ENCODE results near the gene CRTC2.

- PRO-cap, result no peak
- RAMPAGE, long total RNA, 2 experiments, result no peak in any of the 2 experiments
Observed at GRCh38 chr1:153688901-153689662, 10.6 kb downstream of the NPR1 start.

GRCh38 chr1:153746823-153747450 lies 19.1 kb downstream of the INTS3 start:
- PRO-cap, result no peak
- RAMPAGE, long total RNA, 2 experiments, result start-site peak on the plus strand in 1 of 2 experiments, at chr1:153746947-153747117 at its widest, 17 reads per replicate

DNA sequence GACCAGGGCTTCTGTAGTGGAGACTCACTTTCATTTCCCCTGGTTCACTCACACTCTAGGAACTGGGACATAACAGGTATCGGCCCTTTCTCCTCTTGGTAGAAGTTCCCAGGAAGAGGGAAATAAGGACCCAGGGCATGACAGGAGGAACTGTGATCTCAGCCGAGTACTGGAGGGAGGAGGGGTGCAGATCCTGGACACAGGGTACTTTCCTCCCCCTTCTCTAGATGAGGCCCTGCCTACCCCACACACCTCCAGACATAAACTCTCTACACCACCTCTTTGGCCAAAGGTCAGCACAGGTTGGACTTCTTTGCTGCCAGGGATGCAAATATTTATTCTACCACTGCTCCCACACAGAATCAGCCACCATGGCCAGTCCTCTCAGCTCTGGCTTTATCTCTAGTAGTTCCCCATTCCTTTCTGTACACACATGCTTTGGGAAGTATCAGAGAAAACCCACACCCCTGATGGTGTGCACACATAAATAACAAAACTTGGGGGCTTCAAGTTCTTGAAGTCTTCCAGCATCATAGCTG lies 6.9 kb upstream of the SLC27A3 start:
- PRO-cap, result no peak
- RAMPAGE, long total RNA, 2 experiments, result no peak in any of the 2 experiments

GRCh38 chr1:153808432-153809171 lies 33.4 kb downstream of the SLC27A3 start:
- PRO-cap, result no peak
- RAMPAGE, long total RNA, 2 experiments, result no peak in any of the 2 experiments

- PRO-cap, result no peak
- RAMPAGE, long total RNA, 2 experiments, result no peak in any of the 2 experiments
Observed at GRCh38 chr1:153923432-153923937, 713 bp upstream of the GATAD2B start.

GRCh38 chr1:153944957-153945722 lies 1.4 kb downstream of the DENND4B start:
- PRO-cap, result bidirectional peak, plus-strand start at chr1:153945328, minus-strand start at chr1:153945241
- RAMPAGE, long total RNA, 2 experiments, result no peak in any of the 2 experiments

GRCh38 chr1:153958137-153959099 lies at the start of gene CRTC2:
TSS of gene CRTC2 (minus strand) at chr1:153958612.
- PRO-cap, result bidirectional peak, plus-strand start at chr1:153958289, minus-strand start at chr1:153958206; unidirectional peak, minus-strand start at chr1:153958594
- RAMPAGE, long total RNA, 2 experiments, result start-site peak on the minus strand in 2 of 2 experiments, at chr1:153958582-153958629 at its widest, 52 to 152 reads per replicate

- PRO-cap, result bidirectional peak, plus-strand start at chr1:153962268, minus-strand start at chr1:153962178
- RAMPAGE, long total RNA, 2 experiments, result no peak in any of the 2 experiments
Observed at GRCh38 chr1:153961890-153963192, 996 bp downstream of the SLC39A1 start.

GRCh38 chr1:153974373-153975209 lies 2.9 kb downstream of the JTB start:
- PRO-cap, result no peak
- RAMPAGE, long total RNA, 2 experiments, result no peak in any of the 2 experiments

DNA sequence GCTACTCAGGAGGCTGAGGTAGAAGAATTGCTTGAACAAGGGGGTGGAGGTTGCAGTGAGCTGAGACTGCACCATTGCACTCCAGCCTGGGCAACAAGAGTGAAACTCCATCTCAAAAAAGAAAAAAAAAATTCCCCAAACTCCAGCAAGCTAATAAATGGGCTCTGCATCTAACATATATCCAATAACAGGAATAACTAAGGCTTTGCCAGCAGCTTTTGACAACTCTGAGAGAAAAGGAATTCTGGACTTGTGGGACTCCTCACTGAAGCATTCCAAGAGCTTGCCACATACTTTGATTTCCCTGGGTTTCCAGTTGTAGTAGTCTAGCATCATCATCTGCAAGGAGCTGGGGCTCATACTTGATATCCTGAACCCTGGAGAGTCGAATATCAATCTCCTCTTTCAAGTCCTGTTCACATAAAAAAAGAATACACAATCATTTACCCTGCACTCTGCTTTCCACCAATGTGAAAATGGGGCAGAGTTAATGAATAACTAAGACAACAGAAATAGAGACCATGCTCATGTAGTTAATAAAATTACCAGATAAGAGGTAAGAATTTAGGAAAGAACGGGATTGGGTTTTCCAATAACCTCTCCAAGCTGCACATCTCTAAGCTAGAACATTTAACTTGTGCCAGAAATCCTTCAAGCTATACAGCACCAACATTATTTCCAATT lies 6.1 kb downstream of the C1orf43 start:
- PRO-cap, result no peak
- RAMPAGE, long total RNA, 2 experiments, result no peak in any of the 2 experiments

DNA sequence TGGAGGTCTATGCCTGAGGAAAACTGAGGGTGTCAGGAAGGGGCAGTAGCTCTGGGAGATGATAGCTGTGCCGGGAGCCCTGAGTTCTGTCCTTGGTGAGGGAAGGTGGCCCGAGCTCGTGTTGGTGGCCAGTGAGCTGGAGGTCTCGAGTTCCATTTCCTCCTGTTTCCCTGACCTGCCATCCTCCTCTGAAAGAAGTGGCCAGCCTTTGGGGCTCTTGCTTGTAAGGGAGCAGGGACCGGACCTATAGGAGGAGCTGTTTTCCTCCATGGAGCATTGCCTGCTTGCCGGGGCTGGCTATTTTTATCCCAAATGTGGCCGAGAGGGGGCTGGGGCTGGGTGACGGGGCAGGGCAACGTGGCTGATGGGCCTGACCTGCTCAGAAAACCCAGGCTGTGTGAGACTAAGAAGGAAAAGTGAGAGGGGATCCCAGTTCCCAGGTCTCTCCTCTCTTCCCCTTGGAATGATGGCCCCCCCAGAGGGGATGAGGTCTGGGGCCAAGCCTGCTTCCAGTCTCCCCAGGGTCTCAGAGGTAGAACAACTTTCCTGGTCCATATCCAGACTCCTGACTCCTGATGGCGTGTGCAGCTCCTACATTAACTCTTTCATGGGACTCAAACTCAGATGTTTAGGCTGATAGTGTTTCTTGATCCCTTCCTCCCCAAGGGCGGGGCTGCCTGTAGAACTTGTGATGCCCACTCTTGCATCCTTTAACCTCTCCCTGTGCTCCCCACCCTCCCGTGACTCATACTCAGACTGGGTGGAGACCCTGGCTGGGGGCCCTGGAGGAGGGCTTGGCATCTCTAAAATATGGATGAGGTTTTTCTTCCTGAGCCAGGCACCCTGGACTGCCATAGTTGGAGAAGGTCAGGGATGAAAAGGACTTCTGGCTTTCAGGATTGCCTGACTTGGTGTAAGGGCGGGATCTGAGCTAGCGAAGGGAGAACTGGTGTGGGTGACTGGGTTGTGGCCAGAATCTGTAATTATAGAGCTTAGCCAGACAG lies 1.1 kb downstream of the ATP8B2 start:
- PRO-cap, result bidirectional peak, plus-strand start at position 350 of the sequence, minus-strand start at position 190 of the sequence; bidirectional peak, plus-strand start at position 854 of the sequence, minus-strand start at position 663 of the sequence
- RAMPAGE, long total RNA, 2 experiments, result no peak in any of the 2 experiments

- PRO-cap, result no peak
- RAMPAGE, long total RNA, 2 experiments, result no peak in any of the 2 experiments
Observed at GRCh38 chr1:154343574-154344574, 18.5 kb downstream of the ATP8B2 start.

DNA sequence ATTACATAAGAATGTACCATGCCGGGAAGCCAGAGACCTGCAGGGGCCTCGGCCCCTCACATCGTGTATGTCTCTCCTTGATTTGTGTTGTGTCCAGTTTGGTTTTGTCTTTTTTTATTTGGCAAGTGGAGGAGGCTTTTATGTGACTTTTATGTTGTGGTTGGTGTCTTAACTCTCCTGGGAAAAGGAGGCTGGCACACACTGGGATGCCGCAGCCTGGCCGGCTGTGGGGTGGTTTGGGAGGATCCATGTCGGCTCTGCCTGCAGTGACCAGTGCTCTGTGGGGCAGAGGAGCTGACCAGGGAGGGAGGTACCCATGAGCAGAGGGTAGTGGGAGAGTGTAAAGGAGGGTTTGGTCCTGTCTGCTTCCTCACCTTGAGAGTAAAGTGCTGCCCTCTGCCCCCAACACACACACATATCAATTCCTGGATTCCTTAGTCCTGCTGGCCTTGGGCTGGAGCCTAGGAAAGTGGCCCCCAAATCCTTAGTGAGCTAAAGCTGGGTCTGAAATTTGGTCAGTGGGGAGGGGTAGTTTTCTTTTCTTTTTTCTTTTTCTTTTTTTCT lies 24.3 kb downstream of the ATP8B2 start:
- PRO-cap, result no peak
- RAMPAGE, long total RNA, 2 experiments, result no peak in any of the 2 experiments

GRCh38 chr1:154451088-154451303 lies 45.9 kb downstream of the IL6R start:
- PRO-cap, result no peak
- RAMPAGE, long total RNA, 2 experiments, result no peak in any of the 2 experiments

DNA sequence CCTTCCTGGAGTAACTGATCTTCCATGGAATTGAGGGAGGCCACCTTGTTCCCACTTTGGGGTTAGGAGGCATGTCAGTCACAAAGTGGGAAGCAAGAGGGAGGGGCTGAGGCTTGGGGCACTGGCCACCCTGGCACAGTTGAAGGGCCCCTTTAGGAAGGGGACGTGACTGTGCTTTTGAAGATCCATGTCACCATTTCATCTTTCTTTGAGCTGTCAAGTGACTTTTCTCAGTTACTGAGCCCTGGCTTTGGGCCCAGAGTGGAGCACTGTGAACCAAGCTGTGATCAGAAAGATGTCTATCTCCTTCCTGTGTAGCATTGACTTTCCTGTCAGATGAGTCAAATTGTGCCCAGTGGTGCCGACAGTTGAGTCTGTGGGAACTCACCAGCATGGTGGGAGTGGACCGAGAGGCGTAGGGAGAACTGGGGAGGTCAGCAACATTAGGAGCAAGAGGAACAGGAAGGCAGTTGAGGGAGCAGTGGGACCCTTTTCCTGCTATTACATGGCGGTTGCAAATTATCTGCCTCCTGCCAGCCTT lies 38.4 kb upstream of the TDRD10 start:
- PRO-cap, result no peak
- RAMPAGE, long total RNA, 2 experiments, result no peak in any of the 2 experiments

DNA sequence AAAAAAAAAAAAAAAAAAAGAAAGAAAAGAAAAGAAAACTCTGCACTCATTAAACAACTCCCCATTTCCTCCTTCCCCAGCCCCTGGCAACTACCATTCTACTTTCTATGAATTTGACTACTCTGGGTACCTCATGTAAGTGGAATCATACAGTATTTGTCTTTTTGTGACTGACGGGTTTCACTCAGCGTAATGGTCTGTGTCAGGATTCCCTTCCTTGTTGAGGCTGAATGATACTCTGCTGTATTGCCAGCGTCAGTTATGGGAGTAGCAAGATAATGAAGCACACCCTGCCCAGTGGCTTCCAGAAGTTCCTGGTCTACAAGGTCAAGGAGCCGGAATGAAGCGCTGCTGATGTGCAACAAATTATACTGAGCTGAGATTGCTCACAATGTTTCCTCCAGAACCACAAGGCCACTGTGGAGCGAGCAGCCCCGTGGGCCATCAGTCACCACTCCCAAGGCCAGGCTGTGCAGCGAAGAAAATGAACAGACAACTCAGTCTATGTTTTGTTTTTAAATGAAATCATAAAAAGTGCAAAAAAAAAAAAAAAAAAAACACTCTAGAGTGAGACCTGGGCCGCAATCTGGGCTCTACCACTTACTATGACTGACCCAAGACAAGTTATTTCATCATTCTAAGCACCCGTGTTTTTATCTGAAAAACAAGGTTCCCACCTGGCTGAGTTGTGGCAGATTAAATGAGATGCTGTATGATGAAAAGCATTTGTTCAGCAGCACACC lies 24.0 kb upstream of the TDRD10 start:
- PRO-cap, result no peak
- RAMPAGE, long total RNA, 2 experiments, result no peak in any of the 2 experiments

DNA sequence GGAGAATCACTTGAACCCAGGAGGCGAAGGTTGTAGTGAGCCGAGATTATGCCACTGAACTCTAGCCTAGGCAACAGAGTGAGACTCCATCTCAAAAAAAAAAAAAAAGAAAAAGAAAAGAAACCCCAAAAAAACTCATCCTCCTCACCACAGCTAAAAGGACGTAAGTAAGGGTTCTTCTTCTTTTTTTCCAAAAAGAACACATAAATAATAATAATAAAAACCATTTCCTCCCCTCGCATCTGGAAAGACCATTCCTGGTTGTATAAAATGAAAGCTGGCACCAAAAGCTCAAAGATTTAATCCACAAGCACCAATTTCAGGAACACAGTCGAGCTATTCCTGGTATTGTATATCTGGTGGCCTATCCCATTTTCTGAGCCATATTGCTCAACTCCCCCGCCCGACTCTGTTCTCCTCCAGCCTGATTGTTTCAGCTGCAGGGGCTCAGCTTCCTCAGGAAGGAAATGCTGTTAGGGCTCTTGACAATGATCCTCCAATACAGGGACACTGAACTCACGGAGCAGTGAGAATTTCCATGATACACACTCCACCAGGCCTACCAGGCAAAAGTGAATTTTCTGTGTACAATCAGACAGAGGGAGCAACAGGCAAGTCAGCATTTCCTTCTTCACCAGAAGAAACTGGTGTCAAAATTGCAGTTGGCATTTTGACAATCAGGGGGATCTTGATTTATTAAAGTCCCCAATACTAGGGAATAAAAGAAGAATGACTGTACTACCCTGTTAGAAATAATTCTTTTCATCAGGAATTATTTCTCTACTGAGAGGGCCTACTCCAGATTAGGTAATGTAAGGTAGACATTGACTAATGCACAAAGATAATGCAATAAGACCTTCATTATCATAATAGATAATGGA lies 16.9 kb upstream of the TDRD10 start:
- PRO-cap, result no peak
- RAMPAGE, long total RNA, 2 experiments, result no peak in any of the 2 experiments

GRCh38 chr1:154556371-154556914 lies 2.0 kb downstream of the UBE2Q1 start:
- PRO-cap, result no peak
- RAMPAGE, long total RNA, 2 experiments, result no peak in any of the 2 experiments

DNA sequence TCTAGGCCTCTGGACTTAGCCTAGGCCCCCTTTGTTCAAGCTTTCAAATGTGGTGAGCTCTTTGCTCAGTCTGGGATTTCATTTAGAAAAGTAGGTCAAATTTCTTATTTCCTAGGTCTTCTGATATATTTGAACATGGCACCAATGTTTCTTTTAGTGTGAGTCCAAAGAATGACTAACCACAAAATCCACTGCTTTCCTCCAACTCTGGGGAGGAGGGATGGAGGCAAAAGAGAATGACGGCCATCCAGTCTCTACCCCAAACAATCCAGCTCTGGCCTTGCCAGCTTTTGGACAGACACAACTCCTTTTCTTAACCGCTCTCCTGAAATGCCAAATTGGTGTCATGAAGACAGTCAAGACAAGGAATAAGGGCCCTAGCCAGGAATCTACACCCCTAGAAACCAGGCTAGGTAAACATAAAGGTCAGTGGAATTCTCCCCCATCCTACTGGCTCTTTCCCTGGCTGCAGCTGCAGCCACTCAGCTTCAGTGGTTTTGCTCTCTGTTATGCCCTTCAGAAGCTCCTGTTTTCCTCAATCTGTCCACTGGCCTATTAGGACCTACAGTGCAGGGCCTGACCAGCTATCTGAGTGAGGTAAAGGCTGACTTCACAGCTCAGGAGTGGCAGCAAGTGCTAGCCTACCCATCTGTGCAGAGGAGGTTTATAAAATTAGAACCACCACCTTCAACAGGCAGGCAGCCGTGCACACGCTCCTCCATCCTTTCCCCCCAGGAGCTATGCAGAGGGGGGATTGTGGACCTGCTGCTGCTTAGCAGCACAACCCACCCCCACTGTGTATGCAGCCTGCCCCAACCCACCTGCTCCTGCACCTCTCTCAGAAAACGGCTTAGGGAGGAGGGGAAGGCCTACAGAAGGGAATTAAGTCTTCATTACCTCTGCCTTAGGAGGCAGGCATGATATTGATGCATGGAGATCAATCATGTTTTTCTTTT lies 8.5 kb downstream of the ADAR start:
- PRO-cap, result no peak
- RAMPAGE, long total RNA, 2 experiments, result no peak in any of the 2 experiments

DNA sequence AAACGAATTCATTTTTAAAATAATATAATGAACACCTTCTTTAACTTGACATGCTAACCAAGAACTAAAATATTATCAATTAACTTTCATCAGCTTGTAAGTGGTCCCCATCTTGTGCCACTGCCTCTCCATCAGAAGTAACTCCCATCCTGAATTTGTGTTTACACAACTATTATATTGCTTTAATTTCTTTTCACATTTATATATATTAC lies 20.2 kb upstream of the ADAR start:
- PRO-cap, result no peak
- RAMPAGE, long total RNA, 2 experiments, result no peak in any of the 2 experiments